ENCODE measurements around a stretch of chr7.

GRCh38 chr7:131502738-131503497 lies 53.5 kb downstream of the PODXL start:
- PRO-cap = no peak
- RAMPAGE, long total RNA, 4 experiments = no peak in any of the 4 experiments

GRCh38 chr7:131540362-131540922 lies 16.0 kb downstream of the PODXL start:
- PRO-cap = no peak
- RAMPAGE, long total RNA, 4 experiments = no peak in any of the 4 experiments

DNA sequence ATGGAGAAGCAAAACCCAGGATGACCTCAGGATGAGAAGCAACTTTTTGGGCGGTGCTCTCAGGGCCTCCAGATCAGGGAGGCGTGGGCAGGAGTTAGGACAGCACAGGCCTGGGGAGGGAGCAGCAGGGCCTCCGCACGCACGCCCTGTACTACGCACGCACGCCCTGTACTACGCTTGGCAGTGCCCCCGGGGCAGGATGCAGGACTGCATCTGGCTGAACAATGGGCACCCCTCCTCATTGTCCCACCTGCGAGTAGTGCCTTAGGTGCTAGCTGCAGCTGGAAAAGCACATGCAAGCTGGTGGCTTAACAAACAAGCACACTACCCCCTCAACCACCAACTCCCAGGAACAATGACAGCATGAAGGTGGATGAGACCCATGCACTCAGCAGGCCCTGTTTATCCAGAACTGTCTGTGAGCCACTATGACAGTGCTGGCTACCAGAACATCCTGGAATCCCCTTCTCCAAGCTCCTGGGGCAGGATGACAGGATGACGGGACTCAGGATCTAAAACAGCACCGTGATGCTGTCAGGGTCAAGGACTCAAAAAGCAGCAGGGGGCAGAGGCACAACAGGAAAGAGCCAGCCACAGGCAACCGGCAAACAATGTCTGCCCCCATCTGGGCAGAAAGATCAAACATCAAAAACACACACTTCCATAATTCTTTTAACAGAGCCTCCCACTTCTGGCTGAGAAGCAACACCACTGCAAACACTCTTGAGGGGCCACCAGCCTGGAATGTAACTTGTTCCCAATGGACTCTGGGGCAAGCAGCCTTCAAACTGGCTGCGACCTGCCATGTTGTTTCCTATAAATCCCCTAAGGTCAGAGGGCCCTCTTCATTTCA lies 11.7 kb downstream of the PODXL start:
- PRO-cap = no peak
- RAMPAGE, long total RNA, 4 experiments = no peak in any of the 4 experiments

- PRO-cap = no peak
- RAMPAGE, long total RNA, 4 experiments = no peak in any of the 4 experiments
These were observed 49.2 kb upstream of the PODXL start for GRCh38 chr7:131605187-131606521.

GRCh38 chr7:131622964-131623827 lies 66.8 kb upstream of the PODXL start:
- PRO-cap = no peak
- RAMPAGE, long total RNA, 4 experiments = no peak in any of the 4 experiments

GRCh38 chr7:132614407-132615203 lies 38.3 kb upstream of the PLXNA4 start:
- PRO-cap = no peak
- RAMPAGE, long total RNA, 4 experiments = no peak in any of the 4 experiments

DNA sequence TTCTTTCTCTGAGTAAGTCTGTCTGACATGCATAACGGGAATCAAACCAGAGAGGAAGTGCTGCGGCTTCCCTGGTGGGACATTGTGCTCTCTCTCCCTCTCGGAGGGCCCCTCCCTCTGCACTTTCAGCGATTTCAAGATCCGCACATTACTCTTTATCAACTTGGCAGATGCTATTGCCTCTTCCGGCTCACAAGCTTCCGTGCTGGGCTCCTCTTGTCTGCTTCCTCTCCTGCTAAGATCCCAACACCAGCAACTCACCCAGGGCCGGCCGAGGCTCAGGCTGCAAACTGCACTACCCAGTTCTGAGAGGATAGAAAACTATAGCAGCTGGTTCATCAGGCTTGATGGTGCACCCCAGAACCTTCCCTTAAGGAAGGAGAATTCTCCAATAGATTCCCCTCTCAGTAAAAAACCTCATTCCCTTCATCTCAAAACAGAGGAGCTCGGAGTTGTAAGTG lies 79.2 kb upstream of the PLXNA4 start:
- PRO-cap = no peak
- RAMPAGE, long total RNA, 4 experiments = no peak in any of the 4 experiments

DNA sequence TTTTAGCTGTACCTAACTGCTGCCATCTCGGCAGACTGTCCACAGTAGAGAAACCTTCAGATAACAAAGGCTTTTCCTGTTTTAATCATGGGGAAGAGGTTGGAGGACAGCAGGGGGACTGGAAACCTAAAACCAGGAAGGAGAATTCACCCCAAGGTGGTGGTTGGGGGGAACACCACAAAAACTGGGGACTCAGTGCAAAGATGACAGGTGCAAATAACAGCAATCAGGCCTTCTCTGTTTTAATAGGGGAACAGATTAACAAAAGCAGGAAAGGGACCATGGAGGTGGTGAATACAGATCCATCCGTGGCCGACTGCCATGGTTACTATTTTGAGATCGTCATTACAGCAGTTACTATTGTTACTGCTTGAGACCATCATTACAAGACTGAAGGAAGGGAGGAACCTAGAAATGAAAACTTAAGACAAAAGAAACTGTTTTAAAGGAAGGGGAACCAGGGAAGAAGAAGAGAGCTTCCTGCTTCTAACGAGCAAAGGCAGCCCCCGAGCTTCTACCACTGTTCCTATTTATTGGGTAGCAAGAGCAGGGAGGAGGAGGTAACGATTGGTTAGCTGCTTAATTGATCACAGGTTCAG lies 216.6 kb downstream of the CHCHD3 start:
- PRO-cap = no peak
- RAMPAGE, long total RNA, 4 experiments = no peak in any of the 4 experiments

DNA sequence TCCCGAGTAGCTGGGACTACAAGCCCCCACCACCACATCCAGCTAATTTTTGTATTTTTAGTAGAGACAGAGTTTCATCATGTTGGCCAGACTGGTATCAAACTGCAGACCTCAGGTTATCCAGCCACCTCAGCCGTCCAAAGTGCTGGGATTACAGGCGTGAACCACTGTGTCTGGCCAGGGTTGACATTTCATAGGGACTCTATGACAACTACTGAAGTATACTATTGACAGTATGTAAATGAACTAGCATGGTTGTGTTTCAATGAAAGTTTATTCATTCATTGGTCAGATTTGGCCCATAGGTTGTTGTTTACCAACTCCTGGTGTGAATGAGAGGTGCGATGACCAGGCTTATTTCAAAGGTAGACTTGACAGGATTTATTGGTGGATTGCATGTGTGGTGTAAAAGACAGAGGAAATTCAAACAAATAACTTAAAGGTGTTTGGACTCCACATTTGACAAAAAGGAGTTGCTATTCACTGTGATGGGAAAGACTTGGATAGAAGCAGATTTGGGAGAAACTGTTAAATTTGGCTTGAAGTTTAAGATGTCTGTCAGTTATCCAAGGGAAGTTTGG lies 401.6 kb upstream of the LRGUK start:
- PRO-cap = no peak
- RAMPAGE, long total RNA, 4 experiments = start-site peak on the plus strand in 1 of 4 experiments, centred at position 273 of the sequence, 6 reads per replicate

GRCh38 chr7:134316179-134316294 lies 693 bp downstream of the SLC35B4 start:
- PRO-cap = no peak
- RAMPAGE, long total RNA, 4 experiments = no peak in any of the 4 experiments

- PRO-cap = no peak
- RAMPAGE, long total RNA, 4 experiments = no peak in any of the 4 experiments
These were observed 29.5 kb downstream of the AKR1B1 start for GRCh38 chr7:134429470-134429715.

DNA sequence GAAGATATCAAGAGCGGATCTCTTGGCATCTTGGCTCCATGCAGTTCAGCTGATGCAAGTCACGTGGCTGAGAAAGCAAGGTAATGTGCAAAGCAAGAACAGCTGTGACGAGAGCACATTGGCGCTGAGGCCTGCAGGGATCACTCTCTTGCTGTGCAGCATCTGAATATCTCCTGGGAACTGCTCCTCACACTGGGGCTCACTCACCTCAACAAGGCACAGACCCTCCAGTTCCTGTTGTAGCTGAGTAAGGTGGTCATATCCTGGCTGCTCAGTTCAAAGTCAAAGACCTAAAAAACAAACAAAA lies 13.9 kb downstream of the AKR1B1 start:
- PRO-cap = no peak
- RAMPAGE, long total RNA, 4 experiments = no peak in any of the 4 experiments

DNA sequence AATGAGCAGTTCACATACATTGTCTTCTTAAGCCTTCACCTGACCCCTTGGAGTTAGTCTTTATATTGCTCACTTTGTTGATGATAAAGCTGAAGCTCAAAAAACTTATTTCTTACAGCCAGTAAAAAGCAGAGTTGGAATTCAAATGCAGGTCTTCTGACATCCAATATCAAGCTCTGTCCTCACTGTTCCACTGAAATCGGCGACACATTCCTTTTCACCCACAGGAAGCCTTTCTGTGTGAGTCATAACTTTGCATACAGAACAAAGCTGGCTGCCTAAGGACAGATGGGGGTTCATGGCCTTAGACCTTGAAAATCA lies 21.8 kb upstream of the AKR1B1 start:
- PRO-cap = no peak
- RAMPAGE, long total RNA, 4 experiments = no peak in any of the 4 experiments

- PRO-cap = no peak
- RAMPAGE, long total RNA, 4 experiments = no peak in any of the 4 experiments
These were observed 23.2 kb downstream of the BPGM start for GRCh38 chr7:134669760-134670399.

DNA sequence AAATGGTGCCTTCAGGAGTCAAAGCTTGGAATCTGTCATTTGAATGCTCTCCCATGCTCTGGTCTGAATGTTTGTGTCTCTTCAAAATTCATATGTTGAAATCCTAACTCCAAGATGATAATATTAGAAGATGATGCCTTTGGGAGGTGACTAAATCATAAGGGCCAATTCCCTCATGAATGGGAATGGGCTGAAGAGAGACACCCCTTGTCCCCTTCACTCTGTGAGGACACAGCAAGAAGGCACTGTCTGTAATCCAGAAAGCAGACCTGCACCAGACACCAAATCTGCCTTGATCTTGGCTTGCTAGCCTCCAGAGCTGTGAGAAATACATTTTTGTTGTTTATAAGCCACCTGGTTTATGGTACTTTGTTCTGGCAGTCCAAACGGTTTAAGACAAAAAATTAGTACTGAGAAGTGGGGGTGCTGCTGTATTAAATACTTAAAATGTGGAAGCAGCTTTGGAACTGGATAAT lies 33.3 kb upstream of the CALD1 start:
- PRO-cap = no peak
- RAMPAGE, long total RNA, 4 experiments = no peak in any of the 4 experiments

- PRO-cap = no peak
- RAMPAGE, long total RNA, 4 experiments = no peak in any of the 4 experiments
These were observed 55.2 kb downstream of the CALD1 start for GRCh38 chr7:134834566-134835157.

GRCh38 chr7:134910181-134910773 lies 76.0 kb upstream of the AGBL3 start:
- PRO-cap = no peak
- RAMPAGE, long total RNA, 4 experiments = no peak in any of the 4 experiments

DNA sequence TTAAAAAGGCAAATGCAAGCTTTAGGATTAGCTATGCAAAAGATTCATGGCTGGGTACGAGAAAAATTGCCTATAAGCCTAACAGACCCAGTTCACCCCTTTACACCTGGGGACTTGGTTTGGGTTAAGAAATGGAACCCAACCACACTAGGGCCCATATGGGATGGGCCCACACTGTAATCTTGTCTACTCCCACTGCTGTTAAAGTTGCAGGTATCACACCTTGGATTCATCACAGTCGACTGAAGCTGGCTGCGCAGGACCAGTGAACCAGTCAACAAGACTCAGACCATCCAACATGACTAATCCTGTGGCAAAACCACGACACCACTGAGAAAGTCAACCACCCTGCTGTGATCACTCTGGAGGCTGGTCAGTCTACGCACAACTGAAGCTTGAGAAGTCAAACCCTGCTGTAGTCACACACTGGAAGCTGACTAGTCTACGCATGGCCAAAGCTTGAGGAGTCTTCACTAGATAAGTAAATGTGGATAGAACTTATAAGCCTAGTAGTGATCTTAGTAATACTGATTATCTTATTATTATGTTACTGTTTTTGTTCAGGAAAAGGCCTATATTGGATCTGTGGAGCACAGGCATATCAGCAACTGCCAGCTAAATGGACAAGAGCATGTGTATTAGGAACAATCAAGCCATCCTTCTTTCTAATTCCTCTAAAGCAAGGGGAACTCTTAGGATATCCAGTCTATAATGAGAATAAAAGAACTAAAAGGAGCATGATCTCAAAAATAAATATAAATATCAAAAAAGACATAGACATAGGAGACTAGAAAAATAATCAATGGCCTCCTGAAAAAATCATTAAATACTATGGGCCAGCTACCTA lies 9.7 kb upstream of the CYREN start:
- PRO-cap = no peak
- RAMPAGE, long total RNA, 4 experiments = no peak in any of the 4 experiments

GRCh38 chr7:135509158-135509618 lies 714 bp downstream of the CNOT4 start:
- PRO-cap = no peak
- RAMPAGE, long total RNA, 4 experiments = no peak in any of the 4 experiments

DNA sequence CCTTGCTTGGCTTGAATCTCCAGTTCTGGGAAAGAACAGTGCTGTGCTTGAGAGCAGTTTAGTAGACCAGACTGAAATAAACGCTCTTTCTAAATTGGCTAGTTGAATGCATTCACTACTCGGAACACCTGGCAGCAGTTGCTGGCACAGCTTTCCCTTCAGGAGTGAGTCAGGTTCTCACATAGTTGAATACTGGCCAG lies 16.5 kb downstream of the STMP1 start:
- PRO-cap = unidirectional peak, minus-strand start at position 73 of the sequence
- RAMPAGE, long total RNA, 4 experiments = no peak in any of the 4 experiments